Hair follicular keratinocyte (primary cell): ENCODE measurements around a stretch of chr3.

DNA sequence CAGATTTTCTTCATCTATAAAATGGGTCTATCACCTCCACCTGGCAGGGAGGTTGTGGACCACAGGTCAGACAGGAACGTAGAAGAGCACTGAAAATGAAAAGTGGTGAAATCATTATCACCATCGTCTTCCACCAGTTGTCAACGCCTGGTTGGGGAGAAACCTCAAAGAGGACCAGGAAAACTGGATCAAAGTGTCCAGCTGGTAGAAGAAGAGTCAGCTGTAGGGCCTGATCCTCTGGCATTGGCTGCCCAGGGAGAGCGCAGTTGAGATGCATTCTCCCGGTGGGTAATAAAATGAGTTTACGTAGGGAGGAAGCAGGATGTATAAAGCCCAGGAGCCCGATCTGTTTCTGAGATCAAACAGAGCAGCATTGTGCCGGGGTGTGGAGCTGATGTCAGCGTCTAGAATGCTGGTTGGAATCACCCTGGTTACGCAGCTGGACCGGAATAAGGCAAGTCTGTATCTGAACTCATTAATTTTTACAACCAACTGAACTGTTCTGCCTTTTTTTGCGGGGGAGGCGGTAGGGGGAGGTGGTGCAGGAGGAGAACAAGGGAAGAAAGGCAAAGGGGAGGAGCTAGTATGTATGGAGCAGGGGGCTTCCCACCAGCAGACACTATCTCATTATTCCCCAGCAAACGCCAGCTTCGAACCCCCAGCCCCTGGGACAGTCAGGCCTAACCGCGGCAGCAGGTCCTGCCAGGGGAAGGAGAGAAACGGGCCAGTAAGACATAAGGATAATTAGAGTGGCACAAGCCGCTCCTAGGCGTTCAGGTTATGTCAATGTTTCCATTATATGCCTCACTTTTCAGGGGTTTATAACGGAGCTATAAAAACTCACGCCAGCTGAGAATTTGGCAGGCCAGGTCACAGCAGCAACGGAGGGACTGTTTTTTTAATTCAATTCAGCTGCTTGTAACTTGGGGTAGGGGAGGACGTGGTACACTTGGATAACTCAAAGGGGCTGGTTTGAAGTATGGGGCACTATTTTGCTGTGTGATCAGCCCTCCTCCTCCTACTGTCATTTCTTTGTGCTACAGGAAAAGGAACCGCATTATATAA is 175.4 kb upstream of the HES1 start:
- RAMPAGE, long total RNA = no peak

- RAMPAGE, long total RNA = no peak
Observed at GRCh38 chr3:194070340-194071573, 65.2 kb upstream of the HES1 start.

- RAMPAGE, long total RNA = no peak
Observed at GRCh38 chr3:194101514-194101911, 34.4 kb upstream of the HES1 start.

- RAMPAGE, long total RNA = no peak
Observed at GRCh38 chr3:194124071-194124460, 11.9 kb upstream of the HES1 start.

GRCh38 chr3:194130543-194131820 is 5.0 kb upstream of the HES1 start:
- RAMPAGE, long total RNA = no peak

DNA sequence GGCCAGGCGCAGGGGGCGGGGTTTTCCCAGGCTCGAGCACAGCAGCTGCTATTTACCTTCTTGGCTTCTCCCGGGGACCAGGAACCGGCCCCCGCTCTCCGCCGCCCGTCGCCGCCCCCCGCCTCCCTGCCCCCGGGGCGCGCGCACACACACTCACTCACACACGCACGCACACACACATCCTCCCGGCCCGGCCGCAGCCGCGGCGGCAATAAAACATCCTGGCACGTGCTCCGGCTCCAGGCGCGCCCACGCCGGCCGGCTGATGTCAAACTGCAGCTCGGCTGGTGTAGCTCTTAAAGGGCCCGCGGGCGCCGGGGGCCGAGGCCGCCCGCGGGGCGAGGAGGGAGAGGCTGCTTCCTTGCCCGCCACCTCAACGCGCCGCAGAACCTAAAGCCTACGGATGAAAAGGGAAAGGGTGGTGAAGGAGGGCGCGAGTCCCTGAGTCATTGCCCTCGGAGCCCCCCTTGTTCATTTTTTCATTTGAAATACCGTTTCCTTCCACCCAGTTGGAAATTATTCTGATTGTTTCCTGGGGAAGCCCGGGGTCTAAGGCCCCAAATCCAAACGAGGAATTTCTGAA is 963 bp upstream of the HES1 start:
- RAMPAGE, long total RNA = no peak

DNA sequence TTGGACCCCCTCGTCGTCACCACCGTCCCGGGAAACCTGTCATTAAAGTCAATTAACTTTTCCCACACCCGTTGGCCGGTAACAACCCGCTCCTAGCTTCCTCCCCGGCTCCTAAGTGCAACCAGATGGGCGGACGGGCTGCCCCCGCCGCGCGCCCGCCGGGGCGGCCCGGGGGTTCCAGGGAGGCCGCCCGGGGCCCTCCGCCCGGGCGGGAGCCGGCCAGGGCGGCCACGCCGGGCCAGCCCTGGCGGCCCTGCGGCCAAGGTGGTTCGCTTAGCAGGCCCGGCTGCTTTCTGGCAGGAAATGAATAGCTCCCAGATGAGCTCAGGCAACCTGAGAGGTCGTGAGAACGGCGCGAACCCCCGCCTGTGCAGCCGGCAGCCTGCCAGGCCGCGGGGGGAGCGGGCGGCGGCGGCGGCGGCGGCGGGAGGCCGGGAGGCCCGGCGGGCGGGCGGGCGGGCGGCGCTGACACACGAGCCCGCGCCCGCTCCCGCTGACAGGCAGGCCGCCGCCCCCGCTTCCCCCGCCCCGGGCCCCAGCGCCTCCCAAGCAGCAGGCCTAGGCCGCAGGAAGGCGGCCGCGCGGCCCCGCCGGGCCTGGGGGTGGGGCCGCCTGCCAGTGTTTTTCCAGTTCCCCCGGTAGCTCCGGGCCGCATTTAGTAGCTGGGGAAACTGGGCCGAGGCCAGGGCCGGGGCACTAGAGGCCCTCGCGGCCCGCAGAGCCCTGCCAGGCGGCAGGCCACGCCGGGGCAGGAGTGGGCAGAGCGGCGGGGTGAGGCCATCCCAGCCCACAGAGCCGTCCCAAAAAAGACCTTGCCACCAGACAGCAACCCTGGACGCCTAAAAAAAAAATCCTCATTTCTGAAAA is 5.4 kb downstream of the HES1 start:
- RAMPAGE, long total RNA = no peak

DNA sequence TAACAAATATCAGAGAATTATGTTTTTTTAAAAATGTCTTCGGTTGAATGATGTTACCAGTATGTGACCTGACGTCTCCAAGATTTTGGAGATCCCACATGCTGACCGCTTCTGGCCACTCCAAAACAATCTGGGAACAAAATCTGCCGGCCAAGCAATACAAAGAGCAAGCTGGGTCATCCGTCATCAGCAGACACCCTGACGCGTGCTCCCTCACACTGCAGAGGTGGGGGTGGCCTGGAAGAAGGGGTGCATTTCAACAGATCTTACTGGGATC is 33.6 kb downstream of the HES1 start:
- RAMPAGE, long total RNA = no peak

- RAMPAGE, long total RNA = no peak
Observed at GRCh38 chr3:194255129-194255997, 95.8 kb downstream of the CPN2 start.

- RAMPAGE, long total RNA = no peak
Observed at GRCh38 chr3:194265143-194266212, 85.7 kb downstream of the CPN2 start.

- RAMPAGE, long total RNA = no peak
Observed at GRCh38 chr3:194395992-194396681, 2.9 kb downstream of the GP5 start.

- RAMPAGE, long total RNA = no peak
Observed at GRCh38 chr3:194571378-194572093, 61.7 kb downstream of the TMEM44 start.

- RAMPAGE, long total RNA = no peak
Observed at GRCh38 chr3:194577867-194578495, 55.2 kb downstream of the TMEM44 start.

- RAMPAGE, long total RNA = no peak
Observed at GRCh38 chr3:194630834-194631880, 2.1 kb downstream of the TMEM44 start.

- RAMPAGE, long total RNA = no peak
Observed at GRCh38 chr3:194665013-194665736, 6.8 kb downstream of the LSG1 start.

- RAMPAGE, long total RNA = no peak
Observed at GRCh38 chr3:194688342-194688500, 2.5 kb downstream of the FAM43A start.

DNA sequence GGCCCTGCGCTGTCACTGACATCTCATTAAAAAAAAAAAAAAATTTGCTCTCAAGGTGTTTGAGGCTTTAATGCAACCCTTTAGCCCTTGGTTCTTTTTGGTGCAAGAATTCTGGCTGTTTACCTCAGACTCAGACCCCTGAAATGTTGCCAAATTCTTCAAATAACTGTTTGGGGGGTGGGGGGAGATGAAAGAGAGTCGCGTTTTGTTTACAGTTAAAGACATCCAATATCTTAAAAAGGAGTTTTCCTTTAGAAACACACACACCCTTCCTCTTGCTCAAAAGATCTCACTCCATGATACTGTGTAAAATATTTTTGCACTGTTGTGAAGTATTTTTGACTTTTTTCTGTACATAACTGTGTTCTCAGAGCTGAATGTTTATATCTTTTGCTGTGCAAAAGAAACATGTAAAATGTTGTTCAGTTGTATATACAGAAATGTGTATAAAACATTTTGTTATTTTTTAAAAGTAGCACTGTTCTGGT is 2.9 kb downstream of the FAM43A start:
- RAMPAGE, long total RNA = no peak

- RAMPAGE, long total RNA = no peak
Observed at GRCh38 chr3:194840929-194841577, 155.4 kb downstream of the FAM43A start.

- RAMPAGE, long total RNA = no peak
Observed at GRCh38 chr3:194870871-194871151, 185.1 kb downstream of the FAM43A start.

- RAMPAGE, long total RNA = no peak
Observed at GRCh38 chr3:194913418-194913713, 227.7 kb downstream of the FAM43A start.